Urinary bladder (tissue), 3 donors: ENCODE measurements around the genes VEZT and USP44.

GRCh38 chr12:93575306-93576167 lies 3.1 kb downstream of the SOCS2 start:
- PRO-cap = no peak
- RAMPAGE, long total RNA = no peak

GRCh38 chr12:93595327-93595903 lies 22.9 kb downstream of the SOCS2 start:
- PRO-cap = unidirectional peak, minus-strand start at chr12:93595579
- RAMPAGE, long total RNA = no peak

- PRO-cap = no peak
- RAMPAGE, long total RNA = no peak
Observed at GRCh38 chr12:93682821-93683545, 5.8 kb downstream of the CRADD start.

DNA sequence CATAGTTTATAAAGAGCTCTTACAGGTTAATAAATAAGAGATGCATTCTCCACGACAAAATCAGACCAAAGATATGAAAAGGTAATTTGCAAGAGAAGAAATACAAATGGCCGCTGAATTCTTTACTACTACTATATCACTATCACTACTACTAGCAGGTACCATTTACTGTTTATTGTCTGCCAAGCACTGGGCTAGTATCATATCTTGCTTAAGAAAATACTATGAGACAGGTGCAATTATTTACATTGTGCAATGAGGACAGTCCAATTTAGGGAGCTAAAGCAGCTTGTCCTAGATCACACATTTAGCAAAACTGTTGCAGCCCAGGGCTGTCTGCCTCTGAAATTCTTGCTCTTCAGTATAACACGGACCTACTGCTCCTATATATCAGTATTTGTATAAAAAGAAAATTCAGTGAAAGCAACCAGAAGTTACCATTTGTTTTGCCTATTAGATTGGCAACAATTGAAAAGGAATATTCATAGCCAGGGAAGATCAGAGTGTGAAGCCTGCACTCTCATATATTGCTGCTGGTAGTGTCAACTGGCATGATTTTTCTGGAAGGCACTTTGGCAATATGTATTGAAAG lies 52.8 kb downstream of the CRADD start:
- PRO-cap = no peak
- RAMPAGE, long total RNA = no peak

DNA sequence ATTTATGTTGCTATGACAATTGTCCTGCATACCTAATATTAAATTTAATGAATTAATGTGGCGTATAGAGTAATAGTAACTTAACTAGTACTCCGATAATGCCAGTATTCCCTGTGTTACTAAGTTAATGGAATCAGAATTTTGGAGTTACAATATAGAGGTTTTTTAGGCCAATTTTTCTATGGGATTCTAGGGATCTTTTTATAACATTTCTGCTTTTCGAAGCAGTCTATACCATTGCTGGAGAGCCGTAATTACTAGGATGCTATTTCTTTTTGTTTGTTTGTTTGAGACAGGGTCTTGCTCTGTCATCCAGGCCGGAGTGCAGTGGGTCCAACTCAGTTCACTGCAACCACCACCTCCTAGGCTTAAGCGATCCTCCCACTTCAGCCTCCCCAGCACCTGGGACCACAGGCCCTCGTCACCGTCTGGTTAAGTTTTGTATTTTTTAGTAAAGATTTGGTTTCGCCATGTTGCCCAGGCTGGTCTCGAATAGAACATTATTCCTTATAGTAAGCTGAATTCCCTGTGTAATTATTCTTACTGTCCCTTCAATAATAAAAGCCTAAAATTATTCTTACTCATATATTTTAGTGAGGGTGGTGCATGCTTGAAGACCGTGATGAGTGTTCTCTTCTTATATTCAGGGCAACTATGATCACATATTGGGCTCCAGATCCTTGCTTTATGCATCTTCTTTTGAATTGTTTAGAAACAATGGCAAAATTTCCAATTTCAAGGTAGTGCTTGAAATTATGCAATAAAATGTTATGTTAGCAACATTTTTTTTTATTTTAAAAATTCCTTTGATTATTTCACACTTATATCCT lies 66.1 kb downstream of the CRADD start:
- PRO-cap = no peak
- RAMPAGE, long total RNA = no peak

DNA sequence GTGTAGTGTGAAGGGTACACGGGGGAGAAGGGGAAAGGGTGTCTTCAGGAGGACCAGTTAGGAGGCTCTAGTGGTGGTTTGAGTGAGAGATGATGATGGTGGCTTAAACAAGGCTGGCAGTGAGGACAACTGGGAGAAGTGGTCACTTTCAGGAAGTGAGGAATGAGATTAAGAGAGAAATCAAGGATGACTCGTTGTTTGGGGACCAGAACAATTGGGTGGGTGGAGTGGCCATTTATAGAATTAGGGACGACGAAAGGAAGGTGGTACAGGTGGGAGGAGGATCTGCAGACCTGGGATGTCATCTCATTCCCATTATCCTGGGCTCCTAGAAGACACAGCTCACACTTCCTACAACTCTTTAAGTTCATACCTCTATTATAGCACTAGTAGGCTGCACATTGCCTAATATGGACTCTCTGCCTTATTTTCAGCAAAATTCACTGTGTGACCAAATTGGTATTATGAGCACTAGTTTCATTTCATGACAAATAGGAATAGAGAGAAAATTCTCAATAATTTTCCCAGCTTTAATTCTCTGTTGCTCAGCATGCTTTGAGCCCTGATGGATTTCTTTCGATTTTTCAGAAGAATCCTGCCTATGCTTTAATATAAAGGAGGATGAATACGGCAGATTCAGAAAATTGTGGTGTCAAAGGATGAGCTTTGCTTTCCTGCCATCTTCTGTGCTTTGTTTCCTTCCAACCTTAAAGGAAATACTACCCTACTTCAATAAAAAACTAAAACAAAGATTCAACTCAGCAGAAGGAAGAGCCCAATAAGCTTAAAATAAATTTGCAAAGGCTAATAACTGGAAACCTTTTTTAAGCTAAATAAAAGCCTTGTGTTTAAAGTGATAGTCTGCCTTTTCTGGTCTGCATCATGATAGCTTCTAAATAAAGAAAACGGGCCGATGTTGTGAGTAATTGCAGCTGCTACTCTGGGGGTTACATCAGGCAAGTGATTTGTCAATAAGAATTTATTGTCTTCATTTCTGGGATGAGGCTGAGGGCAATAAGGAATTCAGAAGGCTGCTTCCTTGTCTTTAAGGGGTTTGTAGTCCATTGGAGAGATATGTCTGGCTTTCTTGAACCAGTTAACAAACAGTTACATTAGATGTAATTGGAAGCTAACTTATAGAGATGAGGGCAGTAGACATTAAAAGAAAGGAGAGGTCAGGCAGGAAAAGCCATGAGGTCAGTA lies 84.5 kb downstream of the CRADD start:
- PRO-cap = no peak
- RAMPAGE, long total RNA = no peak

- PRO-cap = no peak
- RAMPAGE, long total RNA = no peak
Observed at GRCh38 chr12:93775114-93775606, 98.0 kb downstream of the CRADD start.

GRCh38 chr12:93813851-93814407 lies 136.8 kb downstream of the CRADD start:
- PRO-cap = no peak
- RAMPAGE, long total RNA = no peak

- PRO-cap = no peak
- RAMPAGE, long total RNA = no peak
Observed at GRCh38 chr12:94007668-94007962, 140.8 kb upstream of the PLXNC1 start.

- PRO-cap = no peak
- RAMPAGE, long total RNA = no peak
Observed at GRCh38 chr12:94150329-94150894, 2.0 kb downstream of the PLXNC1 start.

- PRO-cap = no peak
- RAMPAGE, long total RNA = no peak
Observed at GRCh38 chr12:94244313-94244551, 95.9 kb downstream of the PLXNC1 start.

- PRO-cap = no peak
- RAMPAGE, long total RNA = no peak
Observed at GRCh38 chr12:94262859-94263632, 114.7 kb downstream of the PLXNC1 start.

DNA sequence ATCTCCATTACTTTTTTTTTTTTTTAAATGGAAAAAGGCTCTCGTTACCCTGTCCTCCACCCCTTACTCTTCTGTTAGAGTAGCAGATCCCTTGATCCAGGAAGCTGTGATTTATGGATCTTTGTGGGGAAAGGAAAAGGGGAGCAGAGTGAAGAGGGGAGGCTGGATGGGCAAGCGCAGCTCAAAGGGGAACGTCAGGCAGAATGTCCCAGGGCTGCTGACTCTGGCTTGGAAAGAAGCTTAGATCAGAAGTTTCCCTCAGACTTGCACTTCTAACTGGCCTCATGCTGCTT lies 122.3 kb downstream of the PLXNC1 start:
- PRO-cap = no peak
- RAMPAGE, long total RNA = no peak

- PRO-cap = no peak
- RAMPAGE, long total RNA = no peak
Observed at GRCh38 chr12:94389737-94390270, 69.9 kb downstream of the CEP83 start.

- PRO-cap = no peak
- RAMPAGE, long total RNA = no peak
Observed at GRCh38 chr12:94458686-94459233, 907 bp downstream of the CEP83 start.

- PRO-cap = no peak
- RAMPAGE, long total RNA = no peak
Observed at GRCh38 chr12:95002521-95003593, 640 bp downstream of the NDUFA12 start.

DNA sequence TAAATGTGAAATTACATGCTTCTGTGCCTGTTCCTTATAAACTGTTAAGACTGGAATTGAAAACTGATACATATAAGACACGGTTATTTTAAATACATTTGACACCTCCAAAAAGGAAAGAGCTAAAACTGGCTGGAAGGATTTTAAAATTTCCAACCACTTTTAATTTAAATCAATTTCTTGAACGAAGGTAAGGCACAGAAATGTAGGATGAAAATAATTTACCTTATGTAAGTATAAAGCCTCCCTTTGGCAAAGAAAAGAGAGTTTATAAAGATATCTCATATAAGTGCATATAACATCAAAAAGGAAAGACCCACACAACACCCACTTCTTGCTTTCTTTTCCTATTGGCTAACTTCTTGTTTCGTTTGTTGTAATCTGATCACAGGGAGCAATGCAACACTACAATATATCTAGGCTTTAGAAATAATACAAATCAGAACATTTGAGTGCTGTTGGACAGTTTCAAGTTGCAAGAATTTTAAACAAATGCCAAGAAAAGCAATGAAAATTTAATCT lies 1.4 kb downstream of the FGD6 start:
- PRO-cap = unidirectional peak, plus-strand start at position 437 of the sequence
- RAMPAGE, long total RNA = no peak

- PRO-cap = bidirectional peak, plus-strand start at chr12:95217764, minus-strand start at chr12:95217557
- RAMPAGE, long total RNA = start-site peak on the plus strand at chr12:95217764-95217831, 526 and 166 reads in 2 replicates
Observed at GRCh38 chr12:95217724-95217986, at the start of gene VEZT. TSS of gene VEZT (plus strand) at chr12:95217807.

GRCh38 chr12:95551084-95552050 lies at the start of gene USP44:
TSS of gene USP44 (minus strand) at chr12:95551476.
- PRO-cap = no peak
- RAMPAGE, long total RNA = no peak

- PRO-cap = no peak
- RAMPAGE, long total RNA = no peak
Observed at GRCh38 chr12:95573698-95574628, 22.7 kb upstream of the USP44 start.